SK-N-SH (cell line): ENCODE measurements around the genes SAMD14 and XYLT2.

DNA sequence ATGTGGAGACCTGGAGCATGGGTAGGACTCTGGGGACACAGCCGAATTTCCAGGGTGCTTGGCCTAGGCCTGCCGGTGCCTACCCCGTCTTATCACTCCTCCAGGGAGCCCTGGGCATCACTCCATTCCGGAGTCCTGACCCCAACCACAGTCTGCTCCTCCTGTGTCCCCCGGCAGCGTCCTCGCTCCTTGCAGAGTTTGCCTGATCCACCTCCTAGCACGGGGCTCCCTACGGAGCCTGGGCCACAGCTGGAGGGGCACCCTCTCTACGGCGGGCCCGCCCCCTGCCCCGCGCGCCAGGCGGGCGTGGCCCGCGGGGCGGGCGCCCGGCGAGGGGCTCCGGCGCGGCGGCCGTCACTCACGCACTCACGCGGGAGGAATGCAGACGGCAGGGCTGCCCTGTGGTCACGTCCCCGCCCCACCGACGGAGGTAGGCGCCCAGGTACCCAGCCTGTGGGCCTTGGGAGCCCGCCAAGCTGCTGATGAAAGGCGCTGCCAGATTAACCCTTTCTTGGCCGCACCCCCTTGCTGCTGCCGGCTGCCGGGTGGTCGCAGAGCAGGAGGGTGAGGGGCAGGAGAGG is 54.0 kb upstream of the TAC4 start:
- RRBS, result 12% methylated on average over 6 of the region's 43 CpGs
CAGE:
- cytosol, long polyA plus RNA, result no peak
- long polyA plus RNA, result no peak
- nucleus, long polyA plus RNA, result no peak

DNA sequence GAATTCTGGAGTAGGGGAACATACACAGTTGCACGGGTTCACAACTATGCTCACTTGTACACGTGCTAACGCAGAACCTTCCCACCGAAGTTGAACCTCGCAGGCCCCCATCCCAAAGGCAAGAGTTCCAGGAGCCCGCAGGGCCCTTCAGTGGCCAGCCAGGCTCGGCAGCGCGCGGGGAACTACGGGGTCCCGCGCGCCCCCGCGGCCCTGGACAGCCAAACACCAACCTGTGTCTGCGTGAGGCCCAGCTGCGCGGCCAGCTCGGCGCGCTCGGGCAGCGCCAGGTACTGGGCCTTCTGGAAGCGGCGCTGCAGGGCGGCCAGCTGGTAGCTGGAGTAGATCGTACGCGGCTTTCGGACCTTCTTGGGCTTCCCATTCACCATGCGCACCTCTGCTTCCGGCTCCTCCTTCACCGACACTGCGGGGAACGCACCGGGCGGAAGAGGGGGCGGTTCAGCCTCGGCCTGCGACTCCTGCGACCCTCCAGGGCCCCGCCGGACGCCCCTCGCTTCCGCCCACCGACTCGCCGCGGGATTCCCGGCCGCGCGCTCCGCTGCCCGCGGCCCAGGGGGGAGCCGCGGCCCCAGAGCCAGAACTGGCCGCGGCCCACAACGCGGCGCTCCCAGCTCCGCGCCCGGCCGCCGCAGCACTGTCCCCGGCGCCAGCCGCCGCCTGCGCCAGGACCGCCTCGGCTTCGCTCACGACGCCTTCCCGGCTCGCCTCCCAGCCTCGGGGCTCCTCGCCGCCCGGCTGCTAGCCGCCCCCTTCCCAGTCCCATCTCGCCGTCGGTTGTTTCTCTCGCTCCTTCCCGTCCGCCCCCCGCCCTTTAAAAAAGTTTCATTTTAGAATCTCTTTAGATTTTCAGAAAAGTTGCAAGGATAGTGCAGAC is 1.6 kb downstream of the DLX3 start:
- RRBS, result 2% methylated on average over 45 of the region's 94 CpGs
CAGE:
- cytosol, long polyA plus RNA, result no peak
- long polyA plus RNA, result no peak
- nucleus, long polyA plus RNA, result no peak

GRCh38 chr17:50059775-50060269 is 3.9 kb downstream of the ITGA3 start:
- RRBS, result no CpG with 5 or more reads among the region's 5 CpGs
CAGE:
- cytosol, long polyA plus RNA, result no peak
- long polyA plus RNA, result no peak
- nucleus, long polyA plus RNA, result no peak

DNA sequence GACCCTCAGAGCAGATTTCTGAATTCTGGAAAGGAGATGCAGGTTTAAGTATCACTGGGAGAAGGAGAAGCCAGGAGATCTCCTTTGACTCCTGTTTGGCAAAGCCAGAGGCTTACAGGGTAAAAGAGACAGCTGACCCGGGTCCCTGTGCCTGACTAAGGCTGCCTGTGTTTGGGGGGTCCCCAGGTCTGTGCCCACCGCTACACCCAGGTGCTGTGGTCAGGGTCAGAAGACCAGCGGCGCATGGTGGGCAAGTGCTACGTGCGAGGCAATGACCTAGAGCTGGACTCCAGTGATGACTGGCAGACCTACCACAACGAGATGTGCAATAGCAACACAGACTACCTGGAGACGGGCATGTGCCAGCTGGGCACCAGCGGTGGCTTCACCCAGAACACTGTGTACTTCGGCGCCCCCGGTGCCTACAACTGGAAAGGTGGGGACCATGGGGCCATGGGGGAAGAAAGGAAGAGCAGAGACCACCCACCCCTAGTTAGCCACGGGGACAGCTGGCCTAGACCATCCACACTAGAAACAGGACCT is 12.0 kb downstream of the ITGA3 start:
- RRBS, result no CpG with 5 or more reads among the region's 13 CpGs
CAGE:
- cytosol, long polyA plus RNA, result no peak
- long polyA plus RNA, result no peak
- nucleus, long polyA plus RNA, result no peak

DNA sequence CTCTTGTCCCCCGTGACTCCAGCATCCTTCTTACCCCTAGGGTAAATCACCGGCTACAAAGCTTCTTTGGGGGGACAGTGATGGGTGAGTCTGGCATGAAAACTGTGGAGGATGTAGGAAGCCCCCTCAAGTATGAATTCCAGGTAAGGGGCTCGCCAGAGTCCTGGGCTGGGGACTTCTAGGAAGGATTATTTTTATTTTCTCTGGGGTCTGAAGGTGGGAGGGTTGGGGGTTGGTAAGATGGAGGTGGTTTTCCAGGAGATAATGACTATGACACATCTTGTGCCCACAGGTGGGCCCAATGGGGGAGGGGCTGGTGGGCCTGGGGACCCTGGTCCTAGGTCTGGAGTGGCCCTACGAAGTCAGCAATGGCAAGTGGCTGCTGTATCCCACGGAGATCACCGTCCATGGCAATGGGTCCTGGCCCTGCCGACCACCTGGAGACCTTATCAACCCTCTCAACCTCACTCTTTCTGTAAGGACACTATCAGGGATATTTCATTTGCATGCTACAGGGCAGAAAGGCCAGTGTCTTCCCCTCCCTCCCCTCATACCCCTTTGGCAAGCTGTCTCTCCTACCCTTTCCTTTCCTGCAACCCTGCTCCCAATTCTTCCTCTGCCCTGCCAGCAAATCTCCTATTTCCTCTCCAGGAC is 16.2 kb upstream of the PDK2 start:
- RRBS, result no CpG with 5 or more reads among the region's 7 CpGs
CAGE:
- cytosol, long polyA plus RNA, result no peak
- long polyA plus RNA, result no peak
- nucleus, long polyA plus RNA, result no peak

DNA sequence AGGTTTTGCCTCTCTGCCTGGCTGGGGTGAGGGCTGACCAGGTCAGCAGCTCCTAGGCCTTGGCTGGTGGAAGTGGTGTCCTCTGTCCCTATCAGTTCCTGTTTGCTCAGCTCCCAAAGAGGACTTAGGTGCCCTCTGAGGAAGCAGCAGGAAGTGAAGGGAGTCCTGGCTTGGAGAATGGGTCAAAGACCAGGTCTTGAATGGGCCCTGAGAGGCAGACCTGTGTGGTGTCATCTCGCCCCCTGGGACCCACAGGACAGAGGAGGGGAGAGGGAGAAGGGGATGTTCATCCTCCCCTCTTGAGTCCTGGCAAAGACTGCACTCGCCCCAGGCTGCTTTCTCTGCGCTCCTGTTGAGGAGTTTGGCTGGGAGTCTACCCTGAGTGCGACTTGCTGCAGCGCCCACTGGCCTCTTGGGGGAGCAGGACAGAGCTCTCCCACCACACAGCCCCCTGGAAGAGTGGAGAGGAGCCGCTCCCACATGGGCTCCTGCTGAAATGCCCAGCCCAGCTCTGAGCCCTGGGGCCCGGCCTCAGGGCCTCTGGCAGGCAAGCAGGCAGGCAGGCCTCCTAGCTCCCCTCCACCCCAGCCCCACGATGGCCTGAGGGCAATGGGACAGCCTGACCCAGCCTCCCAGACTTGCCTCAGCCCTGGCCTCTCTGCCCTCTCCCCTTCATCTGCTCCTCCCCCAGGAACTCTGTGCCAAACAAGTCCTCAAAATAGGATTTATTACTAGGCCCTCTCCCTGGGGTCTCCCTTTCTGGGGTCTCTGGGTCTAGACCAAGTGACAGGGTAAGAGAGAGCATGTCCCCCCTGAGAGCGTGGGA is 17.0 kb downstream of the PDK2 start:
- RRBS, result no CpG with 5 or more reads among the region's 9 CpGs
CAGE:
- cytosol, long polyA plus RNA, result no peak
- long polyA plus RNA, result no peak
- nucleus, long polyA plus RNA, result no peak

DNA sequence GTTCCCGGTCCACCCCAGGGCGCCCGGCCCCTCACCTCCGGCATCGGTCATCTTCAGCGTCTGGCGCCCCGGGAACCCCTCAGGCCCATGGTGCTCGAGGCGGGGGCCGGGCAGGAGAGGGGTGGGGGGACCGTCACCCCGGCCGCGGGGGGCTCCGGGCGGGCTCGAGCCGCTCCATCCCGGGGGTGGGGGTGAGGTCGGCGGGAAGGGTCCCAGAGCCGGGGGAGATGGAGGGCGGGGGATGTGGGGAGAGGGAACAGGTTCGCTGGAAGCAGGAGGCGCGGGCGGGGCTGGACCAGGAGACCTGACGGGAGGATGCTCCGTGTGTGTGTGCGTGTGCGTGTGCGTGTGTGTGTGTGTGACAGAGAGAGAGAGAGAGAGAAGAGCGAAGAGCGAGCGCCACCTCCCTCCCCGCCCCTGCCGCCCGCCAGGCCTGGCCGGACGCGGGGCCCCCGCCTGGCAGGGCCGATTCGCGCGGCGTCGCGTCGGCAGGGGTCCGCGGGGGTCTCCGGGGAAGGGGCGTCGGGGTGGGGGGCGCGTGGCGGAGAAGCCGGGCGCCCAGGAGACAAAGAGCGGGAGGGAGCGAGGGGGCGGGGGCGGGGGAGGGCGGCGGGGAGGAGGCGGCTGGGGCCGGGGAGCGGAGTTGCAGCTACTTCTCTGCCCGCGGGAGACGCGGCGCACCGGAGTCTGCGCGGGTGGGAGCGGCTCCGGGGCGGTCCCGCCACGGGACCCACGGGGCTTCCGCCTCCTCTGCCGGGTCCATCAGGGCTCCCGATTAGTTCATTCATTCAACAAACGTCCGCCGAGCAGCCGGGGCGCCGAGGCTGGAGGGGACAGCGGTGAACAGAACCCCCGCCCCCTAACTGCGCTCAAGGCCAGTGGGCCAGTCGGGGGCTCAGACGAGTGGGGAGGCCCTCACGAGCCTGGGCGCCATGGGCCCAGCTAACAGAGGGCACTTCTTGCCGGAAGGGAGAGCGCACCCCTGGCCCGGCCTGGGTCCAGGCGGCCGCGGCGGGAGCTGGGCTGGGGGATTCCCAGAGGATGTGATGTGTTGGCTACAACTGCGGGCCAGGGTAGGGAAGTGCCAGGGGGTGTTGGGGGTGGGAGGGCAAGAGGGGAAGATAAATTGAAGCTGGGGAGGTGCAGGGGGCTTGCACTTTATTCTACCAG is at the start of gene SAMD14:
SAMD14 (minus strand) TSS at position 679 of the 1,170 bp plus-strand sequence.
- RRBS, result 3% methylated on average over 48 of the region's 108 CpGs
CAGE:
- cytosol, long polyA plus RNA, result no peak
- long polyA plus RNA, result no peak
- nucleus, long polyA plus RNA, result no peak

GRCh38 chr17:50143274-50144213 is 6.9 kb downstream of the PPP1R9B start:
- RRBS, result 96% methylated on average over 1 of the region's 24 CpGs
CAGE:
- cytosol, long polyA plus RNA, result no peak
- long polyA plus RNA, result no peak
- nucleus, long polyA plus RNA, result no peak

DNA sequence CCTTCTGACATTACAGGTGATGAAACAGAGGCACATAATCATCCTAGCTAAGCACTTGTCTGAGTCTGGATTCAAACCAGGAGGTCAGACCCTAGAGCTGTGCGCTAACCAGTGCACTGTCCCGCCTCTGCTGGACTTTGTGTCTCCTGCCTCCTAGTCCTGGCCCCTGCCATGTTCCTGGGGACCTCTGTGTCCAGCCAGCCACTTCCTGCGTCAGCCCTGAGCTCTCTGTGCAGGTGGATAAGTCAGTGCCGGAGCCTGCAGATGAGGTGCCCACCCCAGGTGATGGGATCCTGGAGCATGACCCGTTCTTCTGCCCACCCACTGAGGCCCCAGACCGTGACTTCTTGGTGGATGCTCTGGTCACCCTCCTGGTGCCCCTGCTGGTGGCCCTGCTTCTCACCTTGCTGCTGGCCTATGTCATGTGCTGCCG is 4.1 kb downstream of the SGCA start:
- RRBS, result no CpG with 5 or more reads among the region's 7 CpGs
CAGE:
- cytosol, long polyA plus RNA, result no peak
- long polyA plus RNA, result no peak
- nucleus, long polyA plus RNA, result no peak

DNA sequence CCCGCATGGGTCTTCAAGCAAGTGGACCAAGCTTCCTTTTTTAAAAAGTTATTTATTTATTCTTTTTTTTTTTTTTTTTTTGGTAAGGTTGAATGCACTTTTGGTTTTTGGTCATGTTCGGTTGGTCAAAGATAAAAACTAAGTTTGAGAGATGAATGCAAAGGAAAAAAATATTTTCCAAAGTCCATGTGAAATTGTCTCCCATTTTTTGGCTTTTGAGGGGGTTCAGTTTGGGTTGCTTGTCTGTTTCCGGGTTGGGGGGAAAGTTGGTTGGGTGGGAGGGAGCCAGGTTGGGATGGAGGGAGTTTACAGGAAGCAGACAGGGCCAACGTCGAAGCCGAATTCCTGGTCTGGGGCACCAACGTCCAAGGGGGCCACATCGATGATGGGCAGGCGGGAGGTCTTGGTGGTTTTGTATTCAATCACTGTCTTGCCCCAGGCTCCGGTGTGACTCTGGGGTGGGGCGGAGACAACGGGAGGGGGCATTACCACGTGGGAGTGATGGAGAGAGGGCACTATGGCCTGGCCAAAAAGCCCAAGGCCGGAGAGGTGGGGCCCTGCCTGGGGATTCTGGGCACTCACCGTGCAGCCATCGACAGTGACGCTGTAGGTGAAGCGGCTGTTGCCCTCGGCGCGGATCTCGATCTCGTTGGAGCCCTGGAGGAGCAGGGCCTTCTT is 16.1 kb downstream of the COL1A1 start:
- RRBS, result 63% methylated on average over 4 of the region's 23 CpGs
CAGE:
- cytosol, long polyA plus RNA, result start-site peak on the plus strand centred at position 273 of the sequence, 273 bp wide, 673 and 1,789 reads in 2 replicates
- long polyA plus RNA, result start-site peak on the plus strand centred at position 312 of the sequence, 166 bp wide, 1,507 and 785 reads in 2 replicates
- nucleus, long polyA plus RNA, result start-site peak on the plus strand centred at position 287 of the sequence, 203 bp wide, 243 and 1,330 reads in 2 replicates

- RRBS, result no CpG with 5 or more reads among the region's 2 CpGs
CAGE:
- cytosol, long polyA plus RNA, result no peak
- long polyA plus RNA, result no peak
- nucleus, long polyA plus RNA, result no peak
These were observed 4.6 kb downstream of the COL1A1 start for GRCh38 chr17:50196867-50197126.

DNA sequence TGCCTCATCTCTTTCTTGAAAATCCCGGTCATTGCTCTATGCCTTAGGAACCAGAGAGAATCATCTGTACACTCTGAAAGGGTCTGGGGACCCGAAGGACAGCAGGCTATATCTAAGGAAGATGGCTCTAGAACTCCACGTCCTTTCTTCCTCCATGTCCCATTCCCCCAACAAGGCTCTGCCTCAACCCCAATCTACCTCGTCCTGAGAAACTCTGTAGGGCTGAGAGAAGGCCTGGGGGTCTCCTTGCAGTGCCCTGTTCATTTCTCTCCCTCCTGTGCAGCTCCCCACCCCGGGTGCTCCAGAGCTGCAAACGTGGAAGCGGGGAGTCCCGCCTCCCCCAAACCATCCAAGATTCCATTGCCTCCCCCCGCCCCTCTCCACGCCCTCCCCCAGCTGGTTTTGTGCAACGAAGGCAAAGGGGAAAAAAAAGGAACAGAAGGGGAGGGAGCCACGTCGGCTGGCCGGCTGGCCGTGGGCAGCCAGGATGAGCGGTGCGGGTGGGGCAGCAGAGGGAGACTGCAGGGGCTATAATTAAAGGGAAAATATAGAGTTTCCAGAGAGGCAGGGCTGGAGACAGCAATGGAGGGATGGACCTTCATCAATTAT is 1.5 kb upstream of the COL1A1 start:
- RRBS, result no CpG with 5 or more reads among the region's 17 CpGs
CAGE:
- cytosol, long polyA plus RNA, result no peak
- long polyA plus RNA, result no peak
- nucleus, long polyA plus RNA, result no peak

DNA sequence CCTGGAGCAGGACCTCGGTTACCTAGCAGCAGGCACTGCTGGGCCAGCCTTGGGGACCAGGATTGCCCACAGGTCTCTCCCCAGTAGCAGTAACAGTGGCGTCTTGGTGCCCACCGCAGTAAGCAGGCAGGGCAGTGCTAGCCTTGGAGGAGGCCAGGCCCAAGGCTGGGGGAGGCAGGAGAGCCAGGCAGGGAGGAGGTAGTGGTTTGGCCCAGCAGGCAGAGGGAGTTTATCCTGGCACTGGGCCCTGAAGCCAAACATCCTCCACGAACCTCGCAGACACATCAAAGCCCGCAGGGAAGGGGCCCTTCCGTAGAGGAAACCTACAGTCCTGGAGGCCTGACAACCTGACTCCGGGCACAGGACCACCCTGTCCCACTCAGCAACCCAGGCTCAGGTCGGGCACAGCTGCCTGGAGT is 7.7 kb upstream of the TMEM92 start:
- RRBS, result no CpG with 5 or more reads among the region's 9 CpGs
CAGE:
- cytosol, long polyA plus RNA, result no peak
- long polyA plus RNA, result no peak
- nucleus, long polyA plus RNA, result no peak

DNA sequence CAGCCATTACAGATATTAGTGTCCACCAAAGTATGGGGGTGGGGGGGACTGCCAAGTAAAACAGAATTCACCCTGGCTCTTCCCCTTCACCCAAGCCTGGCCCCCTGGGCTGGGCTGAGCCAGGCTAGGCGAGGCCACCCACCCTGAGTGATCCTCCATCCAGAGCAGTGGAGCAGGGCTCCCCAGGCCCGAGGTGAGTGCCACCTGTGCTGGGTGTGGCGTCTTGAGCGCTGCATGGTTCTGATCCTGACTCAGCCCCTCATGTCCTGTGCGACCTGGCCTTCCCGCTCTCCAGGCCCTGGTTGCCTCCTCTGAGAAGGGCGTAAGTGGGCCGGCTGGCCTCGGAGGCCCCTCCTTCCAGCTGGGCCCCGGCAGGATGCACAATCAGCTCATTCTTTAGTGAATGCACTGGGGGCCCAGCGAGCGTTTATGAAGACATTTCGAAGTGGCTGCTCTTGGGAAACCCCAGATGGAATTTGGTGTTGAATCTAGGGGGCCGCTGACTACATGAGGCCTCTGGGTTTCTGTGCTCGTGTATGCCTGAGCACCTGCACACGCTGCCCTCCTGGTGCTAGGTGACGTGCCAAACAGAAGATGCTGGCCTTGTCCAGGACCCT is 3.8 kb upstream of the TMEM92 start:
- RRBS, result no CpG with 5 or more reads among the region's 17 CpGs
CAGE:
- cytosol, long polyA plus RNA, result no peak
- long polyA plus RNA, result no peak
- nucleus, long polyA plus RNA, result no peak

DNA sequence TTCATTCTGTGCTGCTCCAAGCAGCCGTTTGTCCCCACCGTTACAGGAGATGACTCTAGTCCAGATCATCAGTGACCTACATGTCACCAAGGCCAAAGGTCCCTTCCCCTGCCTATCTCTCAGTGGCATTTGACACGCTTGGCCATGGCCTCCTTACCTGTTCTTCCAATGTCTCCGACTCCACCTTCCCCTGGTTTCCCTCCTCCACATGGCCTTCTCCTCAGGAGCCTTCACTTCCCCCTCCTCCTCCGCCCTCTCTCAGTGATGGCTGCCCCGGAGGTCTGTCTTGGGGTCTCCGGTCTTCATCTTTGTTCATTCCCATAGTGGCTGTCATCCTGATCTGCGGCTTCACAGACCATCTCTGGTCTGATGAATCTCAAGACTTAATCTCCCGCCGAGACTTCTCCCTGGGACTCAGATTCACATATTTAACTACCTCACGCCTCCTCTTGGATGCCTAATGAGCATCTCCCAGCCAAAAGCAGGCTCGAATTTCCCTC is 9.6 kb downstream of the TMEM92 start:
- RRBS, result no CpG with 5 or more reads among the region's 12 CpGs
CAGE:
- cytosol, long polyA plus RNA, result no peak
- long polyA plus RNA, result no peak
- nucleus, long polyA plus RNA, result no peak

DNA sequence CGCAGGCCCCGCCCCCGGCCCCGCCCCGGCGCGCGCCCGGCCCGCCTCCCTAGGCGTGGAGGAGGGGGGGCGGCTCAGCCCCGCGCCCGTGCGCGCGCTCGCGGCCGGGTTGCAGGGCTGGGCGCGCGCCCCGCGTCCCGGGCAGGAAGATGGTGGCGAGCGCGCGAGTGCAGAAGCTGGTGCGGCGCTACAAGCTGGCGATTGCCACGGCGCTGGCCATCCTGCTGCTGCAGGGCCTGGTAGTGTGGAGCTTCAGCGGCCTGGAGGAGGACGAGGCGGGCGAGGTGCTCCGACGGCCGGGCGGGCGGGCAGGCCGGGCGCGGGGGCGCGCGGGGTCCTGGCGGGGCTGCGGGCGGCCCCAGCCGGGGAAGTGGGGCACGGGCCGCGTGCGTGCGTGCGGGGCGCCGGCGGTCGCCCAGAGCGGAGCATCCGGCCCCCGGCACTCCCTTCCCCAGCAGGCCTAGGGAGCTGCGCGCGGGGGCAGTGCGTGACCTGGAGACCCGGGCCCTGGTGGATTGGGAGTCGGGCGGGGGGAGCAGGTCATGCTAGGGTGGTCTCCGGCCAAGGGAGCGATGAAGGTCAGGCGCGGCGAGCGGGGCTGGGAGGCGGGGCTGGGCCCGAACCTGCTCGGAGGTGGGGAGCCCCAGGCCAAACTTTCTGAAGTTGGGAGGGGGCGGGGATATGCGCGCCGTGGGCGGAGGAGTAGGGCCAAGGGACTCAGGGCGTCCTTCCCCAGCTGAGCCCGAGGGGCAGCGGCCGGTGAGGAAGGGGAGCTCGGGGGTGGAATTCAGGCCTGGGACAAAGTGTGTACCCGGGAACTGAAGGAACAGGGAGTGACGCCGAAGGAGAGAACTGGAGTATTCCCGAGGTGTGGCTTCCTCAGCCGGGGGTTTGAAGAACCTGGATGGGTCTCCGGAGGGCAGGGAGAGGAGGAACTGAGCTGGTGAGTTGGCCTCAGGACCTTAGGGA is at the start of gene XYLT2:
XYLT2 (plus strand) TSS at position 135 of the 969 bp plus-strand sequence.
- RRBS, result 2% methylated on average over 50 of the region's 100 CpGs
CAGE:
- cytosol, long polyA plus RNA, result no peak
- long polyA plus RNA, result no peak
- nucleus, long polyA plus RNA, result no peak

GRCh38 chr17:50382563-50383329 is 9.7 kb downstream of the EME1 start:
- RRBS, result no CpG with 5 or more reads among the region's 15 CpGs
CAGE:
- cytosol, long polyA plus RNA, result no peak
- long polyA plus RNA, result no peak
- nucleus, long polyA plus RNA, result no peak

DNA sequence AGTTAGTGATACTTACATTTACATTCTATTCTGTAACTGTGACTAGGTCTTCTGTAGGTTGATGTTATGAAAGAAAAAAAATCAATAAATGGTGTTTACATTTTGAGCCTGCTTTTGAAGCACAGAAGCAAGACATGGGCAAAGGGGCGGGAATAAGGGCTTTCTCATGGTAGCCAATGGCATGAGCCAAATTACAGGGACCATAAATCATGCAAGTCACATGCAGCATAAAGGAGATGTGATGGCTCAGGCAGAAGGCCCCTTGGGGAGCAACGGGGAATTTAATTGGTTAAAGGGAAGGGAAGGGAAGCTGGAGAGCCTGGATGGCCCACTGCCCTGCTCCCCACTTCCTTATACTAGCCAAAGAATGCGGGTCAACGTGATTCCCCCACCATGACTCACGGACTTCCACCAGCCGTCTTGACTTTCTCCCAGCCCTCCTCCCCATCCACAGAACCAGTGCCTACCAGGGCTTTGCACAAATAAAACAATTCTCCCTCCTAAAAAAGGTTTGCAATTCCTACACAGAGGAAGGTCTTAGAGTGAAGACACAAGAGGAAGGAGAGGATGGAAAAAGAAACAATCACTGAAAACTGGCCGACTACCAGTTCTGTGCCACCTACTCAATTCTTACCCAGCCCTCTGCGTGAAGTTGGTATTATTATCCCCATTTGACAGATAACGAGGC is 2.2 kb upstream of the ACSF2 start:
- RRBS, result no CpG with 5 or more reads among the region's 9 CpGs
CAGE:
- cytosol, long polyA plus RNA, result no peak
- long polyA plus RNA, result no peak
- nucleus, long polyA plus RNA, result no peak

GRCh38 chr17:50452688-50453236 is 15.9 kb downstream of the CHAD start:
- RRBS, result no CpG with 5 or more reads among the region's 7 CpGs
CAGE:
- cytosol, long polyA plus RNA, result no peak
- long polyA plus RNA, result no peak
- nucleus, long polyA plus RNA, result no peak

DNA sequence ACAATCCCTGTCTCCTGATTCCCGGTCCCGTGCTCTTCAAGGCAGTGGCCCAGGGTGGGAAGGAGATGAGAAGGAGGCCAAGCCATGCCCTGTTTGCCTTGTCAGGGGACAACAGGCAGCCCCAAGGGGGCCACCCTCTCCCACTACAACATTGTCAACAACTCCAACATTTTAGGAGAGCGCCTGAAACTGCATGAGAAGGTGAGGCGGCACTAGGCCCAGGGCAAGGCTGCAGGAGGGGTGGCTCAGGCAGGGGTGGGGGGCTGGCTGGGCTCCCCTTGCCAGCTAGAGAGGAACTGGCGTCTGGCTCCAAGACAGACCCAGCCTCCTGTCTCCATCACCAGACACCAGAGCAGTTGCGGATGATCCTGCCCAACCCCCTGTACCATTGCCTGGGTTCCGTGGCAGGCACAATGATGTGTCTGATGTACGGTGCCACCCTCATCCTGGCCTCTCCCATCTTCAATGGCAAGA is 5.6 kb downstream of the CHAD start:
- RRBS, result no CpG with 5 or more reads among the region's 8 CpGs
CAGE:
- cytosol, long polyA plus RNA, result no peak
- long polyA plus RNA, result no peak
- nucleus, long polyA plus RNA, result no peak